ENCODE measurements around a stretch of chr11.

DNA sequence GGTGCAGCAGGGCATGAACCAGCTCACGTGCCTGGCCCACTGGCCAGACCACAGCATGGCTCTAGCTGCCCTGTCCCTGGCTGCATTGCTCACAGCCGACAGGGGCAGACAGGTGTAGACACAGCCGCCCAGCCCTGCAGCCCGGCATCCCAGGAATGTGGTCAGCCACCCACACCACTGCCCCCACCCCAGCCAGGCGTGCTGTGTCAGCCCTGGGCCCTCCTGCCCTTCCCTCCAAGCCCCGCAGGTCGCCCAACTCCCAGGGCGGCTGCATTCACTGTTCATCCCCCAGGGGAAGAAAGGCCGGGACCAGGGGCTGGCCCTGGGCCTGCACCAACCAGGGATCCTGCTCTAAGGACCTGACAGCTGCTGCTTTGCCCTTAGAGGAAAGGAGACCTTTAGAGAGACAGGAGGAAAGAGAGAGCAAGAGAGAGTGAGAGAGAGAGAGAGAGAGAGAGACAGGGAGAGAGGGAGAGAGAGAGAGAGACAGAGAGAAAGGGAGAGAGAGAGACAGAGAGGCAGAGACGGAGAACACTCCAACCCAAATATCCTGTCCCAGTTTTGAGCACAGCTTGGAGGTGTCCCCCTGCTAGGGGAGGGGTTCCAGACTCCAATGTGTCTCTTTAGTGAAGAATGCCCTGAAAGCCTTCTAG, 143.3 kb downstream of the MYEOV start:
- PRO-cap, result no peak

GRCh38 chr11:69442735-69443709, 149.1 kb downstream of the MYEOV start:
- PRO-cap, result bidirectional peak, plus-strand start at chr11:69443627, minus-strand start at chr11:69443473

DNA sequence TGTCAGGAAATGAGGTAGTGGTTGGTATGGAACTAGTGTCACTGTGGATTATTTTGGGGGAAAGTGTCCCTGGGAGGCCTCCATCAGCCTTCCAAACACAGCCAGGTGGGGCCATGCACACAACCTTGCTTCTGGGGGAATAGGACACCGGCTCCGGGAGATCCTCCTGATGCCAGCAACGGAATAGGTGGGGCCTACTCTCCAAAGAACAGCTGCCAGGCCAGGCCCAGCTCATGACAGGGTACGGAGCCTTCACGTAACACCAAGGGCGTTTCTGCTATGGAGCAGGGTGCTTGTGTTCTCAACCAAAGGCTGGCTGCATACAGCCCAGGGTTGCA, 156.9 kb downstream of the MYEOV start:
- PRO-cap, result no peak

DNA sequence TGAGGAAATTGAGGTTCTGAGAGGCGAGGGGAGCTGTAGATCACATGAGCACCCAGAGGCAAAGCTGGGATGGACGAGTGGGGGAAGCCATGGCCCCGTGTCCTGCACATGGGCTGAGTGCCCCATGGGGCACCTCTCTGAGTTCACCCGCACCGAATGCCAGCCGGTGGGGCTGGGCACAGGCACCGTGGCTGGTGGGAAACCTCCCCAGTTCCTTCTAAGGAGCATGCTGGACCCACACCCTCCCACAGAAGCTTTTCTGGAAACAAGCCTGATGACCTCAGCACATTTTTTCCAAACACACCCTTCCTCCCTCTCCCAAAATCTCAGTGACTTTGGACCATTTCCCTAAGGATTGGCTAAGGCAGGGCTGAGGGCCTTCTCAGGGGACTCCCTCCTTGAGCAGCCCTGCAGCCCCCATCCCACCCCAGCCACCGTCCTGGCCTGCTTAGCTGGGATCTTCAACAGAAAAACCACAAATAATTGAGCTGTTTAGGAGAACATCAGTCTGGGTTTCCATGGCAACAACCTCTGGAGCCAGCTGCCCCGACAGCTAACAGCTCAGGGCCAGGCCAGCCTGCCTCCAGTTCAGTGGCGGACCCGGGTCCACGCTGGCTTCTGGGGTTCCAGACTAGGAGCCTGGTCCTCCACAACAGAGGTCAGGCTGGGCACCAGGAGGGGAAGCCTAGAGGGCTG, 169.4 kb downstream of the MYEOV start:
- PRO-cap, result unidirectional peak, plus-strand start at position 586 of the sequence

- PRO-cap, result no peak
Observed at GRCh38 chr11:69464483-69464984, 170.6 kb downstream of the MYEOV start.

- PRO-cap, result no peak
Observed at GRCh38 chr11:69483406-69483765, 157.6 kb upstream of the CCND1 start.

DNA sequence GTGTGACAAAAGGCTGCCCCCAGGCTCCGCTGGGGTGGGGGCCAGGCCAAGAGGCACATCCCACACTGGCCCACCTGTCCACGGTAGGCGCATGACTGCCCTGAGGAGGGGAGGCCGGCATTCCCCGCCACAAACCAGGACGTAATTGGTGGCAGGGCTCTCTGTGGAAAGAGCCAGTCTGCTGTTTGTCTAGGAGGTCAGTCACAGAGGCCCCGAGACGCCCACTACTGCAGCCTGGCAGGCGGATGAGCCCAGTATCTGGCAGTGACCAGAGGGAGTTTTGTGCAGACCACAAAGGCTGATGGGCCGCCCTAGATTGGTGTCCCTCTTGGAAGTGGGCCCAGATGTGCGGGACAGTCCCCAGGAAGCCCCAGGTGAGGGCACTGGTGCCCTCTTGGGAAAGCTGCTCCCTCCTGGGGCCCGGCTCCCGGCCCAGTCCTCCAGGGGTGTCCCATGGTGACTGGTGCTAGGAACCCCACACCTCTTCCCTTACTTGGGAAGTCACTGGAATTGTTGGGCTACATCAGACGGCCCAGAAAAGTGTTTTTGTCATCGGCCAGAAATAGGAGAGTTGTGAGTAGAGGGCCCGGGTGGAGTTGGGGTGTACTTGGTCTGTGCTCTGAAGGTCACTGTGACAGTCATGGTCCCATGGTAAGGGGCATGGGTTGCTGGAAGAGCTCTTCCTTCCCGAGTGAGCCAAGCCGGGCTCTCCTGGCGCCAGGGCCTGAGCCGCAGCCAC, 5.9 kb downstream of the CCND1 start:
- PRO-cap, result no peak

DNA sequence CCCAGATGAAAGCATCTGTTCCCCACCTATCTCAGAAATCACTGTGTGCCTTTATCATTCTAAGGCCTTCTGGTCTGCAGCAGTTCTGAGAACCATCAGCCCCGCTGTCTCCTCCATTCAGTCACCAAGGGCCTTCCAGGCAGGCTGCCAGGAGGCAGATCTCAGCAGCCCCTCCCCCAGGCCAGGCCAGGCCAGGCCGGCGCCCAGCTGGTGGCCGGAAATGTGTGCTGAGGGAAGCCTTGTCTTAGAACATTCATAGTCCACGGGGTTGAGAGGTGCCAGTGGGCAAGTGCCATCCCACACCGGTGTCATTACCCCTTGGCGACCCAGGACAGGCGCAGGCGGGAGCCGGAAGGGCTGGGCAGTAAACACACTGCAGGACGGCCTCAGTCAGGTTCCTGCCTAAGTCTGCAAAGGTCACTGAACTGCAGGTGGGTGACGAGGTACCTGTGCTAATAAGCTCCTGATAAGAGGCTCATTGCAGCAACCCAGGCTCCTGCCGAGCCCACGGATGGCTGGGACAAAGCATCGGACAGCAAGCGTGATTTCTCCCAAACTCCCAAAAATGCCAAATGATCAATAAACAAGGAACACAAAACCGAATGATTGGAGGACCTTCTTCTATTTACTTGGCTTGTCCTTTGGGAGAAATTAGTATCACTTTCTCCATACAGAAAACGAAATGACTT, 3.1 kb downstream of the FGF19 start:
- PRO-cap, result no peak

DNA sequence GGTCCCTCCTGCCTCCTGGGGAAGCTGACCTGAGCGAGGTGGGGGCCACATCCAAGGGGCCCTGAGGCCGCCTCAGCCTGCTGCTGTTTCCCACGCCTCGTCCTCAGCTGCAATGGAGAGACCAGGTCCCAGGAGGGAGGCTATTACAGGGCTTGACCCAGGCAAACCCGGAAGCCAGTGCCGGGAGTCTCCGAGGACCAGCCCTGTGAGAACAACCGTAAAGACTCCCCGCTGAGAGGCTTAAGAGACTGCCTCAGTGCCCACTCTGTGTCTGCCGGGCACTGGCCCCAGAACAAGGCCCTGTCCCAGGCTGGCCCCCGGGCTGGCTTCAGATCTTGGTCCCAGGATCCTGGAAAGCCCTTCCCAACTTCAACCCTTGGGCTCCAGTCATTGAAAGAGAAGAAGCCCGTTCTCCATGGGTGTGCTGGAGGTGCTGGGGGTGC, 124.3 kb upstream of the FGF3 start:
- PRO-cap, result no peak

DNA sequence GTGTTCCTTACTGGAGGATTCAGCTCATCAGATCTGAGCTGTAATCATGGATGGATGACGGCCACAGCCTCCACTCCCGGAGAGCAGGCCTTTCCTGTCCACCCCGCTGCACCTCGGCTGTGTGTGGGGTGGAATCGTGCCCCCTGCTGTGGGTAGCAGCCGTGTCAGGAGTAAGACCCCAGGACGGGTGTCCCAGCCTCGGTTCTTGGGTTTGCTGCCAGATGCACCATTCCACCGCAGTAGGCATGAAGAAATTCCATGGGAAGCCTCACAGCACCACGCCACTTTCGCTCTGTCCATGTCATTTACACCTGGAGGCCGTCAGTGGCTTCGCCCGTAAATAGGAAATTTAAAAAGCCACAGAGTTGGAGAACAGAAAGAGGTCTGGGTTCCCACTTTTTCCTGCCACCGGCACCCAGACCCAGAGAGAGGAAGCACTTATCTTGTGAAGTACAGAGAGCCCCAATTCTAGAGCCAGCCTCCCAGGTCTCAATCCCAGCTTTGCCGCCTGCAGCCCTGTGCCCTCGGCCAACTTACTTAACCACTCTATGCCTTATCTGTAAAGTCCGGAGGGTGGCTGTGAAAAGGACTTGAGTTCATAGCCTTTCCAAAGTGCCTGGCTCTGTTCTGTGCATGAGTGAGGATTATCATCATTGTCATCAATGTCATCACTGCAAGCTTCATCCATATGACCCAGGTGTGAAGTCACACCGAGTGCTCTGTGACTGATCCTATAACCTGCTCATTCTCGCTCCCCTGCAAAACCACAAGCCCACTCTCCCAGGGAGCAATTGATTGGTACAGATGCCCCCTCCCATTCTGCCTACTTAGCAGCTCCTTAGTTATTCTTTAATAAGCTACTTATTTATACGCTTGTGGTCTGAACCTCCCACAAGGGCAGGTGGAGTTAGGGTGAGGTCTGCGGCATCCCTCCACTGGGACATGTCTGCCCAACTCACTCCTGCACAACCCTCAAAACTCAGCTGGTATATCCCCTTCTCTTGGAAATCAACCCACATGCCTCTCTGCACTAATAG, 90.0 kb upstream of the ANO1 start:
- PRO-cap, result no peak

GRCh38 chr11:70019751-70020203, 58.3 kb upstream of the ANO1 start:
- PRO-cap, result no peak

GRCh38 chr11:70078716-70079206, 644 bp downstream of the ANO1 start:
- PRO-cap, result no peak

DNA sequence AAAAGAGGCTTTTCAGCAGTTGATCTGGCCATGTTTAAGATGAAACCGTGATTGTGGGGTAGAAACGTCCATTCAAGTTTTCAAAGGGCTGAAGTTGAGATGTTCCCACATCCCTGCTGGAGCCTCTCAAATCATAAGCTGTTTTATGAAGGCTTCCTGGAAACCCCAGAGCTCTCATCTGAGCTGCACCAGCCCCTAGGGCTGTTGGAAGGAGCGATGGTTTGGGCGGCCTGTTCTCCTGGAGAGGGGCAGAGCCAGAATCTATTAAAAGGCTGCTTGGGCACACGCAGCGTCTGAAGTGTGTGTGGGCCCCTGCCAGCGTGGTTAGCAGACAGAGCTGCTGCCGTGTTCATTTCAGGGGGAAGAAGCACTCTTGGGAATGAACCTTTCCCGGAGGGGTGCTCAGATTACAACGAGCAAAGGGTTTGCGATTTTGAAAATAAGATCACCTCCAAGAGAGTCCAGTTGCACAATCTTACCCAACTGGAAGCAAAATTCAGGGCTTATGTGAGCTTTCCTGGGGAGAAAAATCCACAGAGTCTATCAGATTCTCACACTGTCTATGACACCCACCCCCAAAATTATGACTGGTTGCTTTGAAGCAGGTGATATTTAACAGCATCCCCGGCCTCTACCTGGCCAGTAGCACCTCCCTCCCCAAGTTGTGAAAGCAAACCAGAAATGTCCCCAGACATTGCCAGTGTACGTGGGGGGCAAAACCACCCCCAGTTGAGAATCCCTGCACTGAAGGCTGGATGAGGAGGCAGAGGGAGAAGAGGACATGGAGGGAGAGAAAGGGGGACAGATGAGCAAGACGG, 12.9 kb downstream of the ANO1 start:
- PRO-cap, result no peak

DNA sequence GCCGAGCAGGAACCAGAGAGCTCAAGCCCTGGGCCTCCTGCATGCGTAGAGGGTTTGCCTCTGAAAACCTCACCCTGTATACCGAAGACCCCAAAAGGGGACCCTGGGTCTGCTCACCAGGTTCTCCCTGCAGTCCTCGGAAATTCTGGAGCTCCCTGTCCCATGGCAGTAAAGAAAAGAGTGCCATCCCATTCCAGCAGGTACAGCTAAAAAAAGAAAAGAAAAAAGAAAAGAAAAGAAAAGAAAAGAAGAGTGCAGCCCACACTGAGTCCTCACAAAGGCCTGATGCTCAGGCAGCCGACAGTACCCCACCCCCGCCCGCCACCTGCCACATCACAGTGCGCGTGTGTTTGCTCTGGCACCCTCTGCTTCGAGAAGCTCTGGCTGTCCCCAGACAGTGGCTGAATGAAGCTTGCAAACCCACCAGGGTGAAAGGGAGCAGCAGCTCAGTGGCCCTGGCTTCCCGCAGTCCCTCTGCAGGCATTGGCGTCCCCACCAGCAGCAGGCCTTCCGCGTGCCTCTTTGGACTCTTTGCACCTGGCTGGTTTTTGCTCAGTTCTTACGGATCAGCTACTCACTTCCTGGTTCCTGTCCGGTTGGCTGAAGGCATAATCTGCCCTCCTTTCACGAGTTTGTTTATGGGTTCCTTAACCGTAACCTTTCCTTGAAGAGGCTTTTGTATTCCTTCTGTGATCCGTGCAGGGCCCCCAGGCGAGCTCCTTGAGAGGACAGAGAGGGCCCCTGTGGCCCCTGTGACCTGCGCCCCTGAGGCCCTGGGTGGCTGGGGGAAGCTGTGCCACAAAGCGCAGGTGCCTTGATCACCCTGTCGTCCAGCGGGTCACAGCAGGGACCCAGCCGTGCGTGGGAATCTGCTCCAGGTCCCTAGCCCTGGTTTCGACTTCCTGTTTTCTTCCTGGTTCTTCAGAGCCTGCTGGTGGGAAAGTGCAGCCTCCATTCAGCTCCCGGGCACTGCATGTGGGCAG, 28.1 kb upstream of the FADD start:
- PRO-cap, result no peak

DNA sequence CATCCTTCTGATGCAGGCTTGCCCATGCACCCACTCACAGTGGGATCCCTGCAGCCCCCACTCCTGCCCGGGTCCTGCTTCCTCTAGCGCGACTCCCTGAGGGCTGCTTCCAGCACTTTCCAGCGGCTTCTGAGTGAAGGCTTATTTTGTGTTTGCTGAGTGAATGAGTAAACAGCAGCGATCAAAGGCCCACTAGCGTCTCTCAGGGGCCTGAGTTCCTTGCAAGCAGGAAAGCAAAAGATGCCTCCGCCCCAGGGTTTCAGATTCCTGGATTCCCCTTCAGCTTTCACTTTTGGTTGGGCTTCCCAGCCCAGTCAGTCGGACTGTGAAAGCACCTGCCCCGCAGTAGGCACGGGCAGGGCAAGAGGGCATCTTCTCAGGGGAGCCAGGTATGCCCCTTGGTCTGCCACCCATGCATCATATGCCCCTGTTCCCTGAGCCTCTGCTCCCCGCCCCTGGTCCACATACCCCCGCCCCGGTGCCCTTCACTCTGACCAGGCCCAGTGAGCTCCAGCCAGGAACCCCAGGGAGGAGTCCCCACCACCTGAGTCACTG, 9.2 kb downstream of the FADD start:
- PRO-cap, result no peak

GRCh38 chr11:70278732-70279756, 8.6 kb downstream of the PPFIA1 start:
- PRO-cap, result no peak

GRCh38 chr11:70481852-70483038, 83.9 kb downstream of the CTTN start:
- PRO-cap, result no peak

GRCh38 chr11:70661618-70662488, 263.5 kb downstream of the CTTN start:
- PRO-cap, result no peak

GRCh38 chr11:70666671-70667026, 268.3 kb downstream of the CTTN start:
- PRO-cap, result no peak

DNA sequence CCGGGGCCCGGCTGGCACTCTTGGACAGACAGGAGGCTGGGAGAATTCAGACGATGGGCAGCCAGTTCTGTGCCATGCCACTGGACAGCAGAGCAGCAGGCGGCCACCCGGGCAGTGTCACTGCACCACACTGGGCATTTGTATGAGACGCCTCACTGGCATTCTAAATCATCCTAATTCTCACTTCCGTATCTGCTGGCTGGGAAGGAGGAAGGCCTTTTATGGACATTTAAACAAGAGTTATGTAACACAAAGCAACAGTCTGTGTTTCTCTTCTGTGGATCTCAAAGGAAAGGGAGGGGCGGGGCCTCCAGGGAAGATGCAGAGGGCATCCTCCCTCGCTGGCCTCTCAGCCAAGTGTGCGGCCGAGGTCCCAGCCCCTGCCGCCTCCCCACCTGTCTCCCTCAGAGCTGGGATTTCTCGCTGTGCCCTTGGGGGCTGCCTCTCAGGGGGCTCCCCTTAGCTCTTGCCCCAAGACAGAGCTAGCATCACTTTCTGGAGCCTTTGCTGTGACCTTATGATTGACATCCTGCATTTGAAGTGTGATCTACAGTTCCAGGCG, 350.2 kb downstream of the SHANK2 start:
- PRO-cap, result no peak